Epithelial cell of alveolus of lung (primary cell): ENCODE data around the genes GOLGA6L9 and HOMER2.

DNA sequence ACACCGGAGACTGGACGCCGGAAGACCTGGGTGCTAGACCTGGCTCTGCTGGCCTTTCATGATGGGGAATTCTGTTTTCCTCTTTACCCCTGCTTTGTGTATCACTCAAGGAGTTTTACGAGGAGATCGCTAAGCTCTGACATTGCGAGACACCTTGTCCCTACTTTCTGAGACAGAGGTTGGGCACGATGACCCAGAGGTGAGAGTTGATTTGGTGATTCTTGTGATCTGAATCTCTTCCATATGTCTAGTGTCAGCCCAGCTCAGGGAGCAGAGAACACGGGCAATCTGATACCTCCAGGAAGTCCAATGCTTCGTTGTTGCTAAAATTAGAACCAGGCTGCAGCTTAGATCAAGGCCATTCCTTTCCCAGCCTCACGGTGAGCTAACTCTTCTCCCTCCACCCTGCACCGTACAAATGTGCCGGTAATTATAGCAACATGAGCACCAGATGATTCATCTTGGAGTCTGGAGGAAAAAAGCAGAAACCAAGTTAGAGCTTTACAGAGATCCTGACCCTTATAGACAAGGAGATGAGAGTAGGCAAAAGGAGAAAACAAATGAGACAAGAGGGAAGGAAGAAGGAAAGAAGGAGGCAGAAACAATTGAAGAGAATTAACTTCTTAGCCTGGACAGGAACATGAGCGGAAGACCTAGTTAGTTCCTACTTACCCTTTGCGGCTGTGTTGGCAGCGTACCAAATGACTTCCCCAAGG, 41.9 kb upstream of the CFAP161 start:
- RAMPAGE, long total RNA: no peak
- RRBS: 43% methylated on average over 1 of the region's 15 CpGs

GRCh38 chr15:81157206-81157962, 23.3 kb downstream of the CFAP161 start:
- RAMPAGE, long total RNA: no peak
- RRBS: no CpG with 5 or more reads among the region's 5 CpGs

- RAMPAGE, long total RNA: no peak
- RRBS: no CpG with 5 or more reads among the region's 7 CpGs
These were observed 29.3 kb downstream of the STARD5 start for GRCh38 chr15:81294516-81295100.

DNA sequence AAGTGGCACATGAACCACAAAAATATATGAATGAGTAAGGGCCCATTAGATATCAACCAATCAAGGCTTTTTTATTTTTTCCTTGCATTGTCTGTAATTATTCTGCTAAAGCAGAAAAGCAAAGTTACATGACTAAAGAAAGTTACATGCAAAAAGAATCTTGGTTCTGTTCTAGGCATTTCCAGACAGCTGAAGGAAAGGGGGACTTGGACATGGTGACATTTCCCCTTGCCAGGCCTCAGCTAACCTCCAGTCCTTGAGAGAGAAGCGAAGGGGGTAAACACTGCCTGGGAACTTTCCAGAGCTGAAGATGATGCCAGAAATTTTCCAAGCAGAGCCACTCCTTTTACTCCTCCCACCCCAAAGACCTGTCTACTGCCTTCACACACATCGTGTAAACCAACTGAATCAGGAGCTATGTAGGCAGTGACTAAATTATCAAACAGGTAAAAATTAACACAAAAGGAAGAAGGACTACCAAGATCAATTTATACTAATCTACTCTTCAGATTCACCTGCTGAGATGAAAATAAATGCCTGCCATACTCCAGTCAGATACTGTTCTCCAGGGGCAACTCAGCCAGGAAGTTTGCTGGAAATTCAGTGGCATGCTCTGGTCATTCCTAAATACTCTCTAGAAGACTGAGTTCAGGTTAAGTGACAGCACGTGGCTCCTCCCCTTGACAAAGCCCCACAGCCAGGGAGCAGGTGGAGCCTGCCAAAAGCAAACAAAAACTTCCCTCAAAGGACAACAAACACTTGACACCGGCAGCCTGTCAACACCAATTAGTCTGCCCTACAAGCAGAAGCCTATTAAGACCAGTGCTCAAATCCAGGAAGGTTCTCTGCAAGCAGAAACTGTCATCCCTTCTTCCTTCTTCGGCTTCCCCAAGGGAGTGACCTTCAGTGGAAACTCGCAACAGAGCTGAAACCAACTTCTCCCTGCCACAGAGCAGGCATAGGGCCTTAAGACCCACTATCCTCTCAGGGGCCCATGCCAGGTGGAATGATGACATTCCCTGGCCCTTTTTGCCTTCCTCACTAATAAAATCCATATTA, 5.2 kb downstream of the MEX3B start:
- RAMPAGE, long total RNA: no peak
- RRBS: no CpG with 5 or more reads among the region's 6 CpGs

GRCh38 chr15:82043063-82044114, 2.4 kb downstream of the MEX3B start:
- RAMPAGE, long total RNA: no peak
- RRBS: 31% methylated on average over 20 of the region's 80 CpGs

DNA sequence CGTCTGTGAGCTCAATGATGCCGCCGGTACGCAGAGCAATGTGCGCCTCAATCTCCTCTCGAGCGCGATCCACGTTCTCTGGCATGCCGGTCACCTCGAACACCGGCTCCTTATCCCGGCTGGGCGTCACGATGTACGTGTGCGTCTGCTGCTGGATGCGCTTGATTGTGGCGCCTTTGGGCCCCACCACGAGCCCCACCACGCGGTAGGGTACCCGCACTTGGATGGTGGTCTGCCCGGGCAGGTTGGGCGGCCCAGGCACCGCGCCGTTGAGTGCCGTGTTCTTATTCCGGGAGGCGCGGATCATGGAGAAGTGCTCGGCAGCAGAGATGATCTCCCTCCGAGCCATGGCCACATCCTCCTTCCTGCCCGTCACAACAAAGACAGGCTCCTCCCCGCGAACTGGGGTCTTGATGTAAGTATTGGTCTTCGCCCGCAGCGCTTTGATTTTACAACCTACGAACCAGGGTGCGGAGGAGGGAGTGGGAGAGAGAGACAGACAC, 1.6 kb downstream of the MEX3B start:
- RAMPAGE, long total RNA: no peak
- RRBS: 3% methylated on average over 17 of the region's 42 CpGs

DNA sequence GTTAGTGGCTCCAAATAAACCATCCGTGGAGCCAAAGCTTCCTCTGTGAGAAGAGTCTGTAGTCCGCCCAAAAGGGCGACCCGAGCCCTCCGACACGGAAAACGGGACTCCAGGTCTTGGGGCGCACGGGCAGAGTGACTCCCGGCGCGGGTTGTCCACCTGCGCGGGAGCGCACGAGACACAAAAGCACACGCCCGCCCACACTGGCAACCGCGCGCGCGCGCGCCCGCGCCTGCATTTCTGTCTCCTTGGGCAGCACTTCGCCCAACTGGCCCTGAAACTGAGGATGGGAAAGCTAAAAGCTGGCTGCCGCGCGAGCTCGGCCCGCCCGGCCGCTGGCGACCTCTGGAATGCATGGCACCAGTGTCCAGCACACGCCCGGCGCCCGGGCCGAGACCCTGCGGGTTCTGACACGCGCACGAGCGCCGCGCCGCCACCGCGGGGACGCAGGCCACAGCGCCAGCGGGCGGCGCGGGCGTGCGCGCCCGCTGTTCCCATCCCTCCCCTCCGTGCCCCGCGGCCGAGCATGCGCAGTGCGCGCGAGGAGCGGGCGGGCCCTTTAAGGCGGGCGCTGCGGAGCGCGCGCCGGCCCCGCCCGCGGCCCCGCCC, 845 bp upstream of the MEX3B start:
- RAMPAGE, long total RNA: no peak
- RRBS: under 1% methylated on average over 10 of the region's 82 CpGs

DNA sequence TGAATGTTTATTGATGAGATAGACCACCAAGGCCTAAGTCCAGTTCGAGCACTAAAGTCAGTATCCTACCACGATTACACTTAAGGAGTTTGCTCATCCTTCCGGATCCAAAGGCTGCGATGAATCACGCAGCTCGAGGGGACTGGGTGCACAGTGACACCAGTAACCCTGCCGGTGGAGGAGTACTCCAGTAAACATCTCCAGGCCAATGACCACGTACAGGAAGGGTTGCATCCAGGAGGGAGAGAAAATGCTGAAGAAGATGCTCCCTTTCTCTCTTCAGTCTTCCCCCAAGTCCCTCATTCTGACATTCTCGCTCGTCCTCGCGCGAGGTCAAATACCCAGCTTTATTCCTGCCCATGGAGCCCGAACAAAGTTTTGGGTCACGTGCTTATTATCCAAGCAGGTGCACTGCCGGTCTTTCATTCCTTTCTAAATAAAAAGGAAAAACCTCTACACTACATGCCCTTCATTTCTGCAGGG, 576 bp downstream of the EFL1 start:
- RAMPAGE, long total RNA: no peak
- RRBS: 2% methylated on average over 4 of the region's 16 CpGs

GRCh38 chr15:82263258-82263742, 682 bp downstream of the SAXO2 start:
- RAMPAGE, long total RNA: no peak
- RRBS: no CpG with 5 or more reads among the region's 4 CpGs

DNA sequence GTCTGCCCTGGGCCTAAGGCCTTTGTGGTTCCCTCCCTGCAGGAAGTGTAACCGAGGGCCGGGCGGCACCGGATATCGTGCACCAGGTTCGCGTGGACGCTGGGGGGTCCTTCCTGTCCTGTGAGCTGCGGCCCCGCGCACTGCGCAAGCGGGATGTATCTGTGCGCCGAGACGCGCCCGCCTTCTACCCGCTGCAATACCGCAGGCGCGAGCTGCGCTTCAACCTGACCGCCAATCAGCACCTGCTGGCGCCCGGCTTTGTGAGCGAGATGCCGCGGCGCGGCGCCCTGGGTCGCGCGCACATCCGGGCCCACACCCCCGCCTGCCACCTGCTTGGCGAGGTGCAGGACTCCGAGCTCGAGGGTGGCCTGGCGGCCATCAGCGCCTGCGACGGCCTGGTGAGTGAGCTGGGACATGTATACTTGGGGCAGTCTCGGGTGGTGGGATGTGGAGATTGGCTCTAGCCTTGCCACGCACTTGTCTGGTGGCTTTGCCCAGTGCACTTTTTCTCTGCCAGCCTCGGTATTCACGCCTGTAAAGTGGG, 36.0 kb downstream of the SAXO2 start:
- RAMPAGE, long total RNA: no peak
- RRBS: no CpG with 5 or more reads among the region's 48 CpGs

- RAMPAGE, long total RNA: no peak
- RRBS: no CpG with 5 or more reads among the region's 10 CpGs
These were observed at the start of gene GOLGA6L9 for GRCh38 chr15:82429537-82430108. TSS of gene GOLGA6L9 (plus strand) at chr15:82429816.

GRCh38 chr15:82875102-82875500, 65.7 kb downstream of the WHAMM start:
- RAMPAGE, long total RNA: no peak
- RRBS: no CpG with 5 or more reads among the region's 7 CpGs

DNA sequence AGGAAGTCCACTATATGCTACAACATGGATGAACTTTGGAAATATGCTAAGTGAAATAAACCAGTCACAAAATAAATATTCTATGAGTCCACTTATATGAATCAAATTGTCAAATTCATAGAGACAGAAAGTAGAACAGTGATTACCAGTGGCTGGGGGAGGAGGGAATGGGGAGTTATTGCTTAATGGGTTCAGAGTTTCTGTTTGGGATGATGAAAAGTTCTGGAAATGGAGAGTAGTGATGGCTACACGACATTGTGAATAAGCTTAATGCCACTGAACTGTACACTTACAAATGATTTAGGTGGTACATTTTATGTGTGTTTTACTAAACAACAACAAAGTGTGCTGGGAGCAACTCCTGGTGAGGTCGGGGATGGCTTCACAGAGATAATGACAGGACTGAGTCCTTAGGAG, 38.1 kb downstream of the HOMER2 start:
- RAMPAGE, long total RNA: no peak
- RRBS: no CpG with 5 or more reads among the region's 2 CpGs

- RAMPAGE, long total RNA: no peak
- RRBS: no CpG with 5 or more reads among the region's 5 CpGs
These were observed 7.7 kb downstream of the HOMER2 start for GRCh38 chr15:82944861-82945259.

DNA sequence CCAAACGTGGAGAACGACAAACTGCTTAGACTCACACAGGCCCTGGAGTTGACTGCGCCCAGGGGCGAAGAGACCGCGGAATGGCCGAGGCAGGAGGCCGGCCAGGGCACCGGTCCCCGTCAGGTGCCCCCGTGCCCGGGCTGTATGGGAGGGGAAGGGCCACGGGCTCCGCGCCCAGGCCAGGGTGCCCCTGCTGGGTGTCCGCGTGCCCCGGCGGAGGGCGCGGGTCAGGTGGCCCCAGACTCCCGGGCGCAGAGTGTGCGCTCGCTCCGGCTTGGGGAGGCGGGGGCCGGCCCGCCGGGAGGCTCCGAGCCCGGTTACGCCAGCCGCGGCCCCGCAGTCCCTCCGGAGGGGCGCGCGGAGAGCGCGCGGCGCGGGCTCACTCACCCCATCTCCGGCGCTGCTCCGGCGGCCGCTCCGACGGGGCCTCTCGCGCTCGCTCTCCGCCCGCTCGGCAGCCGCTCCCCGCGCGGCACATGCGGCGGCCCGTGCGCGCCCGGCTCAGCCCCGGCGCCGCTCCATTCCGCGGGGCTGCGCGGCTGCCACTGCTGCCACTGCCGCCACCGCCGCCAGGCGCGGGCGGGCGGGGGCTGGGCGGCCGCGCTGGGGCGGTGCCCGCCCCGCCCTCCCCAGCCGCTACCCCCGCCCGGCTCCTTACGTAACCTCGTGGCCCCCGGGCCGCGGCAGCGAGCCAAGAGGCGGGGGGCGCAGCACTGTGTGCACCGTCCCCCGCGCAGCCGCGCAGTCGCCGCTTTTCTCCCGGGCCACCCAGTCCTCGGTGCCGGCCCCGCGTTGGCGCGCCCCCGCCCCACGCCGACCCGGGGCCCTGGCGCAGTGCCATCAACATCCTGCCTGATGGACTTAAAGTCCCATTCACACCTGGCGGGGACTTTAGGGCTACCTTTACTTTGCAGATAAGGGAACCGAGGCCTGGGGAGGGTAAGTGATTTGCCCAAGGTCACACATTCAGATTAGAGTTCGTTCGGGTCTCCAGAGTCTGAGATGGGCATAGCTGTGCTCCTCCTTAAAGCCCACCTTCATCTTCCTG, at the start of gene HOMER2:
Gene HOMER2, minus strand, starts transcription at position 577 of the 1,048 bp plus-strand sequence.
- RAMPAGE, long total RNA: no peak
- RRBS: 1% methylated on average over 58 of the region's 122 CpGs

DNA sequence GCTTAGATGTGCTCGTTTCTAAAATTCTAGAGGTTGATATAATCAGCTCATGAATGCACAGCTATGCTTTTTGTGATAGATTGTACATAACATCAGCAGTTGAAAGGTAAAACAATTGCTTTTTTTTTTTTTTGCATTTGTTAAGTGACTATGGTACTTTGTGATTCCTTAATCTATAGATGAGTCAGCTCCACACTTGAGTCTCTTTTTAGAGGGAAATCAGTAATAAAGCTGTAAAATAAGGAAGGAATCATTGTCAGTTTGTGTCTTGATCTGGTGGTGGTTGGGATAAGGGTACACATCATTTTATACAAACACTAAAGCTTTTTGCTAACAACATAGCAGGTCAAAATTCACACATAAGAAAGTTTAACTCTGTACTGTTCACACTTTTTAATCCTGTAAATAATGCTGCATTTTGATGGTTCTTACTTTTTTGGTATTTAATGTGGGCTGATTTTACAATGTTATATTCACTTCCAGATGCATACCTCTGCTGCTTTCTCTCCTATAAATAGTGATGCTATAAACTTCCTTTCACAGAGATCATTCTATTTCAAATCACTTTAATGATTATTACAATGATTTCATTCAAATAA, 4.5 kb downstream of the RAMAC start:
- RAMPAGE, long total RNA: no peak
- RRBS: no CpG with 5 or more reads among the region's 1 CpG

DNA sequence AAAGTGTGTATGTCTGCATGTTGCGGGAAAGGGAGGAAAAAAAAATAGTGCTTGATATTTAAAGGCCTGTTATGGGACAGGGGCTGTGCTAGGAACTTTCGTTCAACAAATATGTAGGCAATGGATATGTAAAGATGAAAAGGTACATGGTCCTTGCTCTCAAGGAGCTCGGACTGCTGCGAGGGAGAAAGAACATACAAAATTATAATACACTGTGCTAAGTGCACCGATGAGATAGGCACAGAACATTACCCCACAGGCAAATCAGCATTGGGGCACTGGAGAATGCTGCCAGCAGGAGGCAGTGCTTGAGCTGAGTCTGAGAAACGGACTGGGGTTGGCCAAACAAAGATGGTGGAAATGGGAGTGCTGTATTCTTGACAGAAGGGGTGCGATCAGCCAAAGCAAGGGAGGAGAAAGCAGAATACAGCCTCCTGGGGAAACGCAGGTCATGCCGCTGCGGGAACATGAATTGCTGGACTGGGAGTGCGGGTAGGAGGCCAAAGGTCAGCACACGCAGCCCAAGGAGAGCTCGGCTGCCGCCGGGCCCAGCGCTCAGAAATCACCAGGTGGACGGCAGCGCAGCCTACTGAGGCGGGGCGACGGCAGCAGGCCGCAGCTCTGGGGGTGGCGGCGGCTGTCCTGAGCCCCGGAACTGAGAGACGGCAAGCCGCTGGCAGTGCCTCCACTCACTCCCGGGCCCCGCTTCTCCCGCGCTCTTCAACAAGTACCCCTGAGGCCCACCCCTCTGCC, 540 bp downstream of the C15orf40 start:
- RAMPAGE, long total RNA: no peak
- RRBS: 2% methylated on average over 4 of the region's 31 CpGs

GRCh38 chr15:83062528-83063033, 4.5 kb downstream of the BTBD1 start:
- RAMPAGE, long total RNA: no peak
- RRBS: no CpG with 5 or more reads among the region's 5 CpGs

DNA sequence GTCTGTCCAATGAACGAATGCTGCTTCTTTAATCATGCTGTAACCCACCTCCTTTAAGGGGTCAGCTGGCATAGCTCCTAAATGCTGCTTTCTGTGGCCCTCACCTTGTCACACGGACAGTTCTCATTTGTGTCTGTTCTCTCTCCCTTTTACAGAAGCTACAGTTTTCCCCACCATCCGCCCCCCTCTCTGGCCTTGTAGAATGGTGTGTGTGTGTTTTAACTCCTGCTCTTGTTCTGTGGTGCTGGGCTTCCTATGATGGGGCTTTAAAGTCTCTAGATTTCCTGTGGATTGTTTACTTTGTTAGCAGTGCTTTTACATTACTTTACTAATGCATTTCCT, 1.2 kb upstream of the HDGFL3 start:
- RAMPAGE, long total RNA: no peak
- RRBS: no CpG with 5 or more reads among the region's 3 CpGs

GRCh38 chr15:83287381-83287932, 3.0 kb upstream of the BNC1 start:
- RAMPAGE, long total RNA: no peak
- RRBS: no CpG with 5 or more reads among the region's 3 CpGs